K562 (cell line): Measurements from ENCODE around the gene TRPM3.

GRCh38 chr9:69207338-69207914 is 33.3 kb downstream of the TJP2 start:
- RAMPAGE, long total RNA, result no peak
- RRBS, result no CpG with 5 or more reads among the region's 7 CpGs
PRO-cap:
- standard, result no peak
- CoPRO, capped RNA only, 2 experiments, result no peak in any of the 2 experiments
- CoPRO, capped and uncapped RNA, 2 experiments, result no peak in any of the 2 experiments
- CoPRO, uncapped RNA only, 2 experiments, result no peak in any of the 2 experiments
CAGE:
- cytosol, long polyA plus RNA, result no peak
- long polyA plus RNA, result no peak
- nucleolus, long total RNA, result no peak
- nucleus, long polyA plus RNA, result no peak

- RAMPAGE, long total RNA, result no peak
- RRBS, result no CpG with 5 or more reads among the region's 7 CpGs
PRO-cap:
- standard, result no peak
- CoPRO, capped RNA only, 2 experiments, result no peak in any of the 2 experiments
- CoPRO, capped and uncapped RNA, 2 experiments, result no peak in any of the 2 experiments
- CoPRO, uncapped RNA only, 2 experiments, result no peak in any of the 2 experiments
CAGE:
- cytosol, long polyA plus RNA, result no peak
- long polyA plus RNA, result no peak
- nucleolus, long total RNA, result no peak
- nucleus, long polyA plus RNA, result no peak
These were observed 53.7 kb downstream of the TJP2 start for GRCh38 chr9:69227711-69228328.

GRCh38 chr9:69326305-69326729 is 1.3 kb downstream of the ENTREP1 start:
- RAMPAGE, long total RNA, result no peak
- RRBS, result 5% methylated on average over 3 of the region's 5 CpGs
PRO-cap:
- standard, result no peak
- CoPRO, capped RNA only, 2 experiments, result no peak in any of the 2 experiments
- CoPRO, capped and uncapped RNA, 2 experiments, result no peak in any of the 2 experiments
- CoPRO, uncapped RNA only, 2 experiments, result no peak in any of the 2 experiments
CAGE:
- cytosol, long polyA plus RNA, result no peak
- long polyA plus RNA, result no peak
- nucleolus, long total RNA, result no peak
- nucleus, long polyA plus RNA, result no peak

- RAMPAGE, long total RNA, result no peak
- RRBS, result no CpG with 5 or more reads among the region's 9 CpGs
PRO-cap:
- standard, result no peak
- CoPRO, capped RNA only, 2 experiments, result no peak in any of the 2 experiments
- CoPRO, capped and uncapped RNA, 2 experiments, result no peak in any of the 2 experiments
- CoPRO, uncapped RNA only, 2 experiments, result no peak in any of the 2 experiments
CAGE:
- cytosol, long polyA plus RNA, result no peak
- long polyA plus RNA, result no peak
- nucleolus, long total RNA, result no peak
- nucleus, long polyA plus RNA, result no peak
These were observed 54.7 kb downstream of the ENTREP1 start for GRCh38 chr9:69379565-69380188.

- RAMPAGE, long total RNA, result no peak
- RRBS, result no CpG with 5 or more reads among the region's 10 CpGs
PRO-cap:
- standard, result no peak
- CoPRO, capped RNA only, 2 experiments, result no peak in any of the 2 experiments
- CoPRO, capped and uncapped RNA, 2 experiments, result no peak in any of the 2 experiments
- CoPRO, uncapped RNA only, 2 experiments, result no peak in any of the 2 experiments
CAGE:
- cytosol, long polyA plus RNA, result no peak
- long polyA plus RNA, result no peak
- nucleolus, long total RNA, result no peak
- nucleus, long polyA plus RNA, result no peak
These were observed 72.4 kb downstream of the ENTREP1 start for GRCh38 chr9:69397249-69397927.

DNA sequence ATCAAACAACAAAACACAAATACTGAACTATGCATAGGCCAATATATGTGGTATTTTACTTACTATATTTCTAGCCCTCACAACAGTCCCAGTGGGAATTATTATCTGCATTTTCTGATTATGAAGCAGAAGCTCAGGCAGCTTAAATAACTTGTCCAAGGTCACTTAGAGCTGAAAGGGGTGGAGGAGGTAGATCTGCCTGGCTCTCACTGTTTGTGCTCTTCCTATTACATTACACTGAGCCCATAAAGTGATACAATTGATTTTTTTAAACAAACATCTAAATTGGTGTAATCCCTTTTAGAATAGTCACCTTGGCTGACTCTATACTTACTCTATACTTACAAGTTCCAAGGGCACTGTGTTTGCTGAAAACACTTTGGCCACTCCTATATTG is 144.8 kb downstream of the APBA1 start:
- RAMPAGE, long total RNA, result no peak
PRO-cap:
- standard, result no peak
- CoPRO, capped RNA only, 2 experiments, result no peak in any of the 2 experiments
- CoPRO, capped and uncapped RNA, 2 experiments, result no peak in any of the 2 experiments
- CoPRO, uncapped RNA only, 2 experiments, result no peak in any of the 2 experiments
CAGE:
- cytosol, long polyA plus RNA, result no peak
- long polyA plus RNA, result no peak
- nucleolus, long total RNA, result no peak
- nucleus, long polyA plus RNA, result no peak

GRCh38 chr9:69741285-69741570 is 18.6 kb downstream of the PTAR1 start:
- RAMPAGE, long total RNA, result no peak
- RRBS, result no CpG with 5 or more reads among the region's 1 CpG
PRO-cap:
- standard, result no peak
- CoPRO, capped RNA only, 2 experiments, result no peak in any of the 2 experiments
- CoPRO, capped and uncapped RNA, 2 experiments, result no peak in any of the 2 experiments
- CoPRO, uncapped RNA only, 2 experiments, result no peak in any of the 2 experiments
CAGE:
- cytosol, long polyA plus RNA, result no peak
- long polyA plus RNA, result no peak
- nucleolus, long total RNA, result no peak
- nucleus, long polyA plus RNA, result no peak

DNA sequence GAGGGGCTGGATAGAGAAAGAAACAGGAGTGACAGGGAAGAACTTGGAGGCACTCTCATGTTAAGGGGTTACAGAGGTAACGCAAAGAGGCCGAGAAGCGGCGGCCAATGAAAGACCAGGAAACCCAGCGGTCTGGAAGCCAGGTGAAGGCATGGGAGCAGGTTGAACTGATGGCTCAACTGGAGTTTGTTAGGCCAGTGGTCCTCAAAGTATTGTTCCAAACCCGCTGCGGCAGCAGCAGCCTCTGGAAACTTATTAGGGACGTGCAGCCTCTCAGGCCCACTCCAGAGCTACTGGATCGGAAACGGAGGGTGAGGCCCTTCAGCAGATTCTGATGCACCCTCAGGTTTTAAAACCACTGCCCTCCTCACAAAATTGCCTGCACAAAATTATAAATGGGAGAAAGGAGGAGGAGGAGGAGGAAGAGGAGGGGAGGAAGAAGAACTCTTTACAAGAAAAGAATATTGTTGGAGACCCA is 775 bp upstream of the MAMDC2 start:
- RAMPAGE, long total RNA, result no peak
- RRBS, result no CpG with 5 or more reads among the region's 10 CpGs
PRO-cap:
- standard, result no peak
- CoPRO, capped RNA only, 2 experiments, result no peak in any of the 2 experiments
- CoPRO, capped and uncapped RNA, 2 experiments, result no peak in any of the 2 experiments
- CoPRO, uncapped RNA only, 2 experiments, result no peak in any of the 2 experiments
CAGE:
- cytosol, long polyA plus RNA, result no peak
- long polyA plus RNA, result no peak
- nucleolus, long total RNA, result no peak
- nucleus, long polyA plus RNA, result no peak

DNA sequence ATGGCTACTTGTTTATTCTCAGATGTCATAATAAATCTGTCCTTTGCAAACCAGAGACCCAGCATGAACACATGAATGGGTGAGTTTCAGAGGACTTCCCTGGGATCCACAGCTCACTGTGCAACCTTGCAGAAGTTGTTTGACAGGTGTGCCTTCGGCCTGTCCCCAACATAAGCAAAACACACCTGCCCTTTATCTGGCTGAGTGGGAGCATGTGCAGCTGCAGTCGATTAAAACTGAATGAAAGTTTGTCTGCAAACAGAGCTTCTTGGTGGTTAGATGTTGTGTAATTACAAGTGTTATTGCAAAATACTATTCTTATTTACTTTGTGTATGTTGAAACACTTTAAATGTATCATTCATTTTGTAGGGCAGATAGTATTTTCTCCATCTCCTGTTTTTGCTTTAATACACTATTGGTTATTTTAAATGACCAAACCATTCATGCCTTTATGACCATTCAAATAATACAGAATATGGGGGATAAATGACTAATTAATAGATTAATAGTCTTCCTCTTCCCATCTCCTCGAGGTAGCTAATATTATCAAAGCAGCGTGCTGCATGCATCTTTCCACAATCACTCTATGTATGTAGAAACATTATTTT is 36.1 kb downstream of the MAMDC2 start:
- RAMPAGE, long total RNA, result no peak
- RRBS, result no CpG with 5 or more reads among the region's 4 CpGs
PRO-cap:
- standard, result no peak
- CoPRO, capped RNA only, 2 experiments, result no peak in any of the 2 experiments
- CoPRO, capped and uncapped RNA, 2 experiments, result no peak in any of the 2 experiments
- CoPRO, uncapped RNA only, 2 experiments, result no peak in any of the 2 experiments
CAGE:
- cytosol, long polyA plus RNA, result no peak
- long polyA plus RNA, result no peak
- nucleolus, long total RNA, result no peak
- nucleus, long polyA plus RNA, result no peak

GRCh38 chr9:70386355-70387548 is 27.7 kb downstream of the KLF9 start:
- RAMPAGE, long total RNA, result no peak
- RRBS, result no CpG with 5 or more reads among the region's 10 CpGs
PRO-cap:
- standard, result no peak
- CoPRO, capped RNA only, 2 experiments, result no peak in any of the 2 experiments
- CoPRO, capped and uncapped RNA, 2 experiments, result no peak in any of the 2 experiments
- CoPRO, uncapped RNA only, 2 experiments, result no peak in any of the 2 experiments
CAGE:
- cytosol, long polyA plus RNA, result no peak
- long polyA plus RNA, result no peak
- nucleolus, long total RNA, result no peak
- nucleus, long polyA plus RNA, result no peak

DNA sequence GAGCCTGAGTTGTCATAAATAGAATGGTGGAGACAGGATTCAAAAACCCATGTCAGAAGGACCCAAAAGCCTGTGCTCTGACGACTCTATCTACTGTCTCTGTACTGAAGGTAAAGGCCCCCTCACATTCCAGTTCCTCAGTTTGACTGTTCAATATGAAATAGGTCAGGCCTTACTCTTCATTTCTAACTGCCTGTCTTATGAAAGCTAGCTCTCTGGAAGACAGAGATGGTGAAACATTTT is 9.7 kb downstream of the KLF9 start:
- RAMPAGE, long total RNA, result no peak
- RRBS, result no CpG with 5 or more reads among the region's 1 CpG
PRO-cap:
- standard, result unidirectional peak, minus-strand start at position 141 of the sequence
- CoPRO, capped RNA only, 2 experiments, result no peak in any of the 2 experiments
- CoPRO, capped and uncapped RNA, 2 experiments, result no peak in any of the 2 experiments
- CoPRO, uncapped RNA only, 2 experiments, result no peak in any of the 2 experiments
CAGE:
- cytosol, long polyA plus RNA, result no peak
- long polyA plus RNA, result no peak
- nucleolus, long total RNA, result no peak
- nucleus, long polyA plus RNA, result no peak

DNA sequence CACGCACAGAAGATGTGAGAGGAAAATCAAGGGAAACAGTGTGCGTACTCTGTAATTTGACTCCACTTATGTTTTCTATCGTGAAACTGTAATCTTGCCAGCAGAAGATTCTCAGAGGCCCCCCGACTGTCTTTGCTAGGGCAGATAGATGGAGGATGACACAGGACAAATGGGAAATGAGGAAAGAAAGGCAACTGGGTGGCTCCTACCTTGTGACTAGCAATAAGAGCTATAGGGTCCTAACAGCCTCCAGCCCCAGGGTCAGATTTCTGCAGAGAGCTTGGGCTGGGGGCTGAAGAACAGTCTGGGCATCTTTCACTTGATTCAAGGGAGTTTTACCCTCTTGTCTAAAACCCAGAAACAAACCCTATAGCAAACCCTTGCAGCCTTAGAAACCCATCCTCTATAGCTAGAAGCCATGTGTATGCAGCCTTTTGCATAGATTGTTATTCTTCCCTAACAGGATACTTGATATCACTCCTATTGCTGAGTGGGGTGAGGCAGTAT is 7.0 kb downstream of the KLF9 start:
- RAMPAGE, long total RNA, result no peak
- RRBS, result no CpG with 5 or more reads among the region's 4 CpGs
PRO-cap:
- standard, result no peak
- CoPRO, capped RNA only, 2 experiments, result no peak in any of the 2 experiments
- CoPRO, capped and uncapped RNA, 2 experiments, result no peak in any of the 2 experiments
- CoPRO, uncapped RNA only, 2 experiments, result no peak in any of the 2 experiments
CAGE:
- cytosol, long polyA plus RNA, result no peak
- long polyA plus RNA, result no peak
- nucleolus, long total RNA, result no peak
- nucleus, long polyA plus RNA, result no peak

- RAMPAGE, long total RNA, result no peak
- RRBS, result no CpG with 5 or more reads among the region's 3 CpGs
PRO-cap:
- standard, result no peak
- CoPRO, capped RNA only, 2 experiments, result no peak in any of the 2 experiments
- CoPRO, capped and uncapped RNA, 2 experiments, result no peak in any of the 2 experiments
- CoPRO, uncapped RNA only, 2 experiments, result no peak in any of the 2 experiments
CAGE:
- cytosol, long polyA plus RNA, result no peak
- long polyA plus RNA, result no peak
- nucleolus, long total RNA, result no peak
- nucleus, long polyA plus RNA, result no peak
These were observed 152.2 kb upstream of the KLF9 start for GRCh38 chr9:70566697-70567109.

- RAMPAGE, long total RNA, result no peak
- RRBS, result no CpG with 5 or more reads among the region's 9 CpGs
PRO-cap:
- standard, result no peak
- CoPRO, capped RNA only, 2 experiments, result no peak in any of the 2 experiments
- CoPRO, capped and uncapped RNA, 2 experiments, result no peak in any of the 2 experiments
- CoPRO, uncapped RNA only, 2 experiments, result no peak in any of the 2 experiments
CAGE:
- cytosol, long polyA plus RNA, result no peak
- long polyA plus RNA, result no peak
- nucleolus, long total RNA, result no peak
- nucleus, long polyA plus RNA, result no peak
These were observed 153.0 kb upstream of the KLF9 start for GRCh38 chr9:70567368-70568013.

DNA sequence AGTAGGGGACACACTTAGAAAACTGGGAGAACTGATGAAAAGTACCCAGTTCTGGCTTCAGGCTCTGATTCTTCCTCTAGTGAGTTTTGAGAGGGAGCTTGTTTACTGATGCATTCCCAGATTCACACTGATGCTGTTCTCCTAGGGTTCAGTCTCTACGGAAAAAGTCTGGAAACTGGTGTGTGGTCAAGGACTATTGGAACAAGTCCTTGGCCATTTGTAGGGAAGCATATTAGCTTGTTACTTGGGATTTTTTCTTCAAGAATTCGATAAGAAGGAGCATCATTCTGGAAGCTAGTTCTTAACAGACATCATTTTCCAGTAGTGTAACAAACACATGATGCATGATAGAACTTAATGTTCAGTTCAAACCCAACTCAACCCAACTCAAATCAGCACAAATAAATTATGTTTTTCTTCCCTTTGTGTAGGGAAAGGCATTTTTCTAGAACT is 183.0 kb upstream of the KLF9 start:
- RAMPAGE, long total RNA, result no peak
- RRBS, result no CpG with 5 or more reads among the region's 2 CpGs
PRO-cap:
- standard, result no peak
- CoPRO, capped RNA only, 2 experiments, result no peak in any of the 2 experiments
- CoPRO, capped and uncapped RNA, 2 experiments, result no peak in any of the 2 experiments
- CoPRO, uncapped RNA only, 2 experiments, result no peak in any of the 2 experiments
CAGE:
- cytosol, long polyA plus RNA, result no peak
- long polyA plus RNA, result no peak
- nucleolus, long total RNA, result no peak
- nucleus, long polyA plus RNA, result no peak

DNA sequence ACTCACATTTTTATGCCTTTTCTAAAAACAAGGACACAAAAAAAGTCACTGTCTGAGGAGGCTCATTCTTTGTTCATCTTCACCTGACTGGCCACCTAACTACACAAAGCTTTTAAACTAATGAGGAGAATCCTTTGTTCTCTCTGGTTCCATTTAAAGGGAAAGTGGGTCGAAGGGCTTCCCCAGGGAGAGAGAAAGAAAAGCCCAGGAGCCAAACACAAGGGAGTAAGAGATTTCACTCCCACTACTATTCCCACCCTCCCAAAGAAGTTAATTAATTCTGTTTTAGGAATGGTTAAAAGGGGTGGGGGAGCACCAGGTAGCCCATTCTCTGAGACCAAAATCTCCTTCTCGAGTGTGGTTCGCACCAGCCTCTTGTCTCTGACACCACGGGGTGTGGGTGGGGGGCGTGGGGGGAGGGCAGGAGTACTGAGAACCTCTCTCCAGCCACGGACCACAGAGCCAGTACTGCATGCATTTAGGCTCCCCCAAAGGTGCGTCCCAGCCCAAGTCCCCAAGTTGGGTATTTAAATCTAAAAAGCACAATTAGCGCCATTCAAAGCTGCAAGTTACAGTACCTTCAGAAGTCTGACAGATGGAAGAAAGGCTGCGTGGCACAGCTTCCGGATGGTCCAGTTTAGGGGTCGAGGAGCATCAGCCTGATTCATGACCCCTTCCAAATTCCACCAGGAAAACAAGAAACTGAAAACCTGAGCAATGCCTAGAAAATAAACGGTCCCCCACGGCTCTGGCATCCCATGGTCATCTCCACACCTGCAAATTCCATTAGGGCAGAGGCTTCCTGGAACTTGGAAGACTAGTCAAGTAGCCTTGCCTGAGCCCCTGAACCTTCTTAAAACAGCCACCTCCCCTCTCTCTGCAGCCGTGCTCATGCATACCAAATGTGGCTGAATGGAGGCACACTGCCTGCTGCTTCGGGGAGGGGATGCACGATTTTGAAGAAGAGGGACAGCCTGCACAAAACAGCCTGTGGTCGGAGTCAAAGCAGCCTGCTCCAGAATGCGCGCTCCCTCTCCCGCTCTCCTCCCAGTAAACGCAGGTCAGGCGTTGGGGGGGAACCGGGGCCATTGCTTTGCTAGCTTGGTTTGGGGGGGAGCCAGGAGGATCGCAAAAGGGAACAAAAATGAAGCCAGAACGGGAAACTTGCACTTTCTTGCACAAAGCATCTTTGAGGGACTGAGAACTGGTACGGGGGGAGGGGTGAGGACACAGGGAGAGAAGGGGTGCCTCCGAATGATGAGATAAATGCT is at the start of gene TRPM3:
Gene TRPM3 (minus strand): TSS at position 1,022 of the 1,271 bp plus-strand sequence.
- RAMPAGE, long total RNA, result no peak
- RRBS, result no CpG with 5 or more reads among the region's 27 CpGs
PRO-cap:
- standard, result no peak
- CoPRO, capped RNA only, 2 experiments, result no peak in any of the 2 experiments
- CoPRO, capped and uncapped RNA, 2 experiments, result no peak in any of the 2 experiments
- CoPRO, uncapped RNA only, 2 experiments, result no peak in any of the 2 experiments
CAGE:
- cytosol, long polyA plus RNA, result no peak
- long polyA plus RNA, result no peak
- nucleolus, long total RNA, result no peak
- nucleus, long polyA plus RNA, result no peak

DNA sequence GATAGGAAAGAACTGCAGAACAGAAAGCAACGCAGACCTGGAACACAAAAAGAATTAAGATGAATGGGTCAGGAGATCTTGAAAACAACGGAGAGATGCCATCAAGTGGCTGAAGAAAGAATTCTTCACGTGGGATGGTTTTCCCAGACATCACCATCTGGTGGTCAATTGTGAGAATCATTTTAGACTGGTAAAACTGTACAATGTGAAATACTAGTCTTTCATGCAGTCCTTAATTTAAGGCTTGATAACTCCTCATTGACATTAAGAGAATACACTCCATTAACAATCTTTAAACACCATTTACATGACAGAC is 128.3 kb upstream of the TRPM3 start:
- RAMPAGE, long total RNA, result no peak
- RRBS, result no CpG with 5 or more reads among the region's 3 CpGs
PRO-cap:
- standard, result no peak
- CoPRO, capped RNA only, 2 experiments, result no peak in any of the 2 experiments
- CoPRO, capped and uncapped RNA, 2 experiments, result no peak in any of the 2 experiments
- CoPRO, uncapped RNA only, 2 experiments, result no peak in any of the 2 experiments
CAGE:
- cytosol, long polyA plus RNA, result no peak
- long polyA plus RNA, result no peak
- nucleolus, long total RNA, result no peak
- nucleus, long polyA plus RNA, result no peak

DNA sequence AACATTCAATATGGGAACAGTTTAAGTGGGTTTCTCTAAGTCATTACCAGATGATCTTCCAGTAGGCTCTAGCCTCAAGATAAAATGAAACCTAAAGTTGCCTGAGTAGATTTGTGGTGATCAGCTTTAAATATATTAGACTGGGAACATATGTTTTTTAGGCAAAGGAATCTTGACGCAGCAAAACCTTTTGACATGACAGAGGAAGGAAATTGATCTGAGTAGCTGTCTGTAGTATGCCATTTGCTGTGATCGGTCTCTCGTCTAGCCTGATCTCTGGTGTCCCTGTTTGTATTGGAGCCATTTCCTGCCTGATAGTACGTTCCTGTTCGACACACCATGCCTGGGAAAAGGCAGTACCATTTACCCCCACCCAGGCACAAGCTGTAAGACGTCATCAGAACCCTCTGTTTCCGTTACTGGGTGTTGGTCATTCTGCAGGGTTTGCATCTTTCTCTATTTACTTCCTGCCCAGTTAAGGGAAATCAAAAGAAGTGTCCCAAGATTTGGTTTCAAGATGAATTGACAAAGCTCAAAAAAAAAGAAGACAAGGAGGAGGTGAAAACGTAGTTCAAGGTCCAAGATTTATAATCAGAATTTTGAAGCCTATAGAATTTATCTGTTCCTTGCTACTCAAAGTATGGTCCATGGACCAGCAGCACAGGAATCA is 129.7 kb downstream of the CEMIP2 start:
- RAMPAGE, long total RNA, result no peak
- RRBS, result no CpG with 5 or more reads among the region's 8 CpGs
PRO-cap:
- standard, result unidirectional peak, minus-strand start at position 278 of the sequence
- CoPRO, capped RNA only, 2 experiments, result peak in 1 of 2 experiments; most common plus-strand start position 397 of the sequence (in 1); most common minus-strand start position 296 of the sequence (in 1)
- CoPRO, capped and uncapped RNA, 2 experiments, result no peak in any of the 2 experiments
- CoPRO, uncapped RNA only, 2 experiments, result peak in 2 of 2 experiments; most common minus-strand start position 250 of the sequence (in 1)
CAGE:
- cytosol, long polyA plus RNA, result no peak
- long polyA plus RNA, result no peak
- nucleolus, long total RNA, result no peak
- nucleus, long polyA plus RNA, result no peak

GRCh38 chr9:72127892-72128201 is 21.4 kb upstream of the GDA start:
- RAMPAGE, long total RNA, result no peak
- RRBS, result no CpG with 5 or more reads among the region's 1 CpG
PRO-cap:
- standard, result no peak
- CoPRO, capped RNA only, 2 experiments, result no peak in any of the 2 experiments
- CoPRO, capped and uncapped RNA, 2 experiments, result no peak in any of the 2 experiments
- CoPRO, uncapped RNA only, 2 experiments, result no peak in any of the 2 experiments
CAGE:
- cytosol, long polyA plus RNA, result no peak
- long polyA plus RNA, result no peak
- nucleolus, long total RNA, result no peak
- nucleus, long polyA plus RNA, result no peak